Endothelial cell (in vitro differentiated cells): ENCODE measurements around a stretch of chr9.

DNA sequence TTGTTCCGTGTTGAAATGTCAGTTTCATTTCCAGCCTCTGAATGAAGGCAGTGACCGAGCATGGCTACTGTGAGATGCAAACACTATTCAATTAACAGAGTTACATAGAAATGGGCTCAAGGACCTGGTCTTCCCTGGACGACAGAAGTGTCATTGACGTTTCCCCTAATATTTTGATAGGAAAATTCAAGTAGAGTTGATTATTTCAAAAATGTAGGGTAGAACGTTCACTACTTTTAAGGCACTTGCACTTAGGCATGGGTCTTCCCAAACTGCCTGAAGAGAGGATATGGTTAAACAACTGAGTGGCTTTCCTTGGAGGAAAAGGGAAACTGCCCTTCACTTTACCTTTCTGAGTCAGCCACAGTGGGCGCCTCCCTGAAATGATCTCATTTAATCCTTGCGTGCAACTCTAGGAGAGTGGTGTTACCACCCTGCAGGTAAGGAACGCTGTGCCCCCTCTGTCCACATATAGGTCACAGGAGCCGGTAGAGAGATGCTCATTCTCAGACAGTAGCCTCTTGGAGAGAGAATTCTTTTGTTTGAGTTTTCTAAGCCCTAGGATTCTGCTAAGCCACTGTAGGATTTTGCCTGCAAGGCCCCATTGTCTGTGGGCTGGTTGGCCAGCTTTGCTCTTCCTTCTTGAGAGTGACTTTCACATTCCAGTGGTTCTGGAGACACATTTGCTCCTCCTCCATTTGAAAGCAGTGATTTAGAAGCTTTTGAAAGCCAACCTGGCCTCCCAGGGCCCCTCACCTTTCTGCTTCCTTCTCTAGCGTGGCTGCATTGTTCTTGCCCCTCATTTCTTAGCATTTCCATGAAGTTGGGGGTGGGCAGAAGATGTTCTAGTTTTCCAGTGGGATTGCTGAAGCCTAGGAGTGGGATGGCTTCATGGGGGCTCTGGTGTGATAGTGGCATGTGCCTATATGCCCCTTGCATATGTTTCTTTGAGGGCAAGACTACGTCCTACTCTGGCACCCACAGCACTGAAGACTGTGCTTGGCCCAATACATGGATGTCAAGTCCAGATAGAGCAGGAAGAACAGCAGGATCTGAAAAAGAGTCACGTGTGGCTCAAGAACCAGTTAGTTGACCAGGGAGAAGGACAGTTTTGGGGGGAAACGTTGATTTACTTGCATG is 110.2 kb upstream of the CTSL start:
- PRO-cap = no peak

GRCh38 chr9:87713276-87714009 is 12.5 kb upstream of the CTSL start:
- PRO-cap = unidirectional peak, plus-strand start at chr9:87713625

GRCh38 chr9:88077760-88078281 is 60.5 kb downstream of the SPATA31C2 start:
- PRO-cap = no peak

- PRO-cap = no peak
These were observed 19.5 kb downstream of the SPATA31C2 start for GRCh38 chr9:88118846-88119152.

- PRO-cap = no peak
These were observed 1.3 kb downstream of the SPIN1 start for GRCh38 chr9:88389448-88390003.

- PRO-cap = no peak
These were observed 1.1 kb downstream of the NXNL2 start for GRCh38 chr9:88535919-88536536.

DNA sequence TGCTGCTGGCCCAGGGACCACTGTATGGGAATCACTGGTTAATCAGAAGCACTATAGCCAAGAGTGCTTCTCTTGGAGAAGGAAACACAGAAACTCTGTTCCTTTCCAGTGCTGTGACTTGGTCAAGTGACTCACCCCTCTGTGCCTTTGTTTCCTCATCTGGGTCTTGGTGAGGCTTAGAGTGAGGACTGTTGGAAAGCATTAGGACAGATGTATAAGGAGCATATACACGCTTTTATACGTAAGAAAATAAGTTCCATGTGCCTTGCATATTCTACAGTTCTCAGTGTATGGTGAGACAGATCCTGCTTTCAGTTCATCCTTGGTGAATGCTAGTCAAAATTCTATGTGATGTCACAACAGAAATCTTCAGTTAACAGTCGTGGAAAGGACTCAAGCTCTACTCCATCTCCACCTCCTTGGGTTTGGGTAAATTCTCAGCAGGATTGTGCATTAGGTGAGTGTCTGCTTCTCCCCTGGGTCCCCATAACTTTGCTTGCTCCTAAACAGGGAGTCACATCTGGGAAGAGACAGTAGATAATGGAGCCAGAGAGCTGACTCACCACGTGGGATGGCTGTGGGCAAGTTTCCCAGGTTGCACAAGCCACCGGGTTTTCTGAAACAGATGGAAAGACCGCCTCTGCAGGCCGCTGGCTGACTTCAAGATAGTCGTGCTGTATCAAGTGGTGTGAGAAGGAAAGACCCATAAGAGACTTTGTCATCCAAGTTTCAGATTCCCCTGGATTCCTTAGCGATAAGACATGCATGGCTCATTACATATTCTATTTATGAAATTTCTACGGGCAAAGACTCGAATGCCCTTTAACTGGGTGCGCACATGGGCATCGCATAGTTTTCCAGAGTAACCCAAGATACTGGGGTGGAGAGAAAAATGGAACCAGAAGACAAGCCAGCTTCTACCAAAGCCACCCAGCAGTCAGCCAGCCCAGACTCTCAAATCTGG is 117.1 kb downstream of the NXNL2 start:
- PRO-cap = no peak

- PRO-cap = no peak
These were observed 58.5 kb upstream of the S1PR3 start for GRCh38 chr9:88932733-88933200.

GRCh38 chr9:88978015-88978400 is 13.3 kb upstream of the S1PR3 start:
- PRO-cap = unidirectional peak, minus-strand start at chr9:88978123

DNA sequence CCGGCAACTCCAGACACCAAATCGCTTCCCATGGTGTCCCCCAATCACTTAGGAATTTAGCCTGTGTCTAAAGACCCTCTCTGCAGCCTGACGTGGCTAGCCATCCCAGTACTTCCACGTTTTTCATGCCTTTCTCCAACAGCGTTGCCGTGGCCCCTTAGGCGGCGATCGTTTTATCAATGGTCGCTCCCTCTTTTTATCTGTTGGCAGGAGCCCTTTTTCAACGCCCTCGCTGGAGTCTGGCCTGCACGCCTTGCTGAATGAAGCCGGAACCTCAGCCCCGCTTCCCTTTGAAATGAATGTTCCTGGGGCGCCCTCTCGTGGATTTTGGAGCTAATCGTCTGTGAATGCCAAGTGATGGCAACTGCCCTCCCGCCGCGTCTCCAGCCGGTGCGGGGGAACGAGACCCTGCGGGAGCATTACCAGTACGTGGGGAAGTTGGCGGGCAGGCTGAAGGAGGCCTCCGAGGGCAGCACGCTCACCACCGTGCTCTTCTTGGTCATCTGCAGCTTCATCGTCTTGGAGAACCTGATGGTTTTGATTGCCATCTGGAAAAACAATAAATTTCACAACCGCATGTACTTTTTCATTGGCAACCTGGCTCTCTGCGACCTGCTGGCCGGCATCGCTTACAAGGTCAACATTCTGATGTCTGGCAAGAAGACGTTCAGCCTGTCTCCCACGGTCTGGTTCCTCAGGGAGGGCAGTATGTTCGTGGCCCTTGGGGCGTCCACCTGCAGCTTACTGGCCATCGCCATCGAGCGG is 9.8 kb downstream of the S1PR3 start:
- PRO-cap = no peak

DNA sequence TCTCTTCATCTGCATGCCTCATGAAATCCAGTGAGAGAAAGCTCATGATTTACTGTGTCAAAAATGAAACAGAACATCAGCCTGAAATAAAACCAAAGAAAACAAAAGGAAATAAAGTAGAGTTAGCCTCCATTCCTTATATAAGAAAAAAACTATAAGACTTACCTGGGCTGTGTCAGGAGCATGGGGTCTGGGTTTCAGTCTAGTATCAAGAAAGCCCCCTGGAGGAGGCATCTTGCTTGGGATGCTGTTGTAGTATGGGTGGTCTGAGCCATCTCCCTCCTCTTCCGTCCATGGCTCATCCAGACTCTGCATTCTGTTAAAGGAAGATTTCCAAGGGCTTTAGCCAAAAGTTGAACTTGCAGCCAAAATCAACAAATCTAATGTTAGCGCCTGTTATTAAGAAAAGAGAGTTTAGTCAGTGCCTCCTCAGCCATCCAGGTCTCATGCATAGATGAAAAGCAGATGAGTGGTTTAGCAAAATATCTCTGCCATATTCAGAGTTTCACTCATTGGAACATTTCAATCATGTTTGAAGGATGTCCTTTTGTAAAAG is 55.5 kb downstream of the S1PR3 start:
- PRO-cap = no peak

- PRO-cap = no peak
These were observed 2.6 kb downstream of the SHC3 start for GRCh38 chr9:89176066-89176329.

GRCh38 chr9:89362892-89363257 is 44.6 kb downstream of the SECISBP2 start:
- PRO-cap = no peak

DNA sequence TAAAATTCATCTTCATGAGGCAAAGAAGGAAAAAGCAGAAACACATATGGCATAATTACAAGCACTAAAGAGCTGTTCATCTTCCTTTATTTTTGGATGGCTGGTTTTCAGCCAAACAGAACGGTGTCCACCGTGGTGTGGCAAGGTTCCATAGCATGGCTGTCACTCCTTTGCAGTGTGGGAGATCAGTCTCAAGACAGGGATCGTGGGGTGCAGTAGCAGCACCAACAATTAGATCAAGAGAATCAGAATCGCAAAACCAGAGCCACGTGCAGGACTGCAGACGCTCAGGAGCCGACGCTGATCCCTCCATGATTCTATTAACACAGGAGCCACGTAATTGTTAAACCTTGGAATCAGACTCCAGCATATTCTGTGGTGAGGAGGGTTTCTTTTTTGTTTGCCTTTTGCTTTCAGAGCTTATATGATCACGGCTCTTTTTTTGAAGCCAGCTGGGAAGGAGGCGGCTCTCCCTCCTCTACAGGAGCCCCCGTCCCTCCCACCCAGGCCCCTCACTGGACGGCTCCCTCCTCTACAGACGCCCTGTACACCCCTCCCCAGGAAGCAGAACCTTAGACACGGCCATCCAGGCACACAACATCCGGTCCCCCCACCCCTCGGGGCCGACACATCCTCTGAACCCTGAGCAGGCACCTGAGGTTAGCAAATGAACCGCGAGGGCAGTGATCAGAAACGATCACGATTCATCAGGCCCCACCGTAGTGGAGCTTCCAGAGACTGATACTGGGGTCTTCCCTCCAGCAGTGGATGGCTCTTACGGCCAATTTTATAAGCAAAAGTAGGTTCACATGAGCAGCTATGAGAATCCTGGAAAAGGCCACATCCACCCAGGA is 79.2 kb downstream of the SEMA4D start:
- PRO-cap = no peak

GRCh38 chr9:89443352-89443778 is 54.5 kb downstream of the SEMA4D start:
- PRO-cap = no peak

DNA sequence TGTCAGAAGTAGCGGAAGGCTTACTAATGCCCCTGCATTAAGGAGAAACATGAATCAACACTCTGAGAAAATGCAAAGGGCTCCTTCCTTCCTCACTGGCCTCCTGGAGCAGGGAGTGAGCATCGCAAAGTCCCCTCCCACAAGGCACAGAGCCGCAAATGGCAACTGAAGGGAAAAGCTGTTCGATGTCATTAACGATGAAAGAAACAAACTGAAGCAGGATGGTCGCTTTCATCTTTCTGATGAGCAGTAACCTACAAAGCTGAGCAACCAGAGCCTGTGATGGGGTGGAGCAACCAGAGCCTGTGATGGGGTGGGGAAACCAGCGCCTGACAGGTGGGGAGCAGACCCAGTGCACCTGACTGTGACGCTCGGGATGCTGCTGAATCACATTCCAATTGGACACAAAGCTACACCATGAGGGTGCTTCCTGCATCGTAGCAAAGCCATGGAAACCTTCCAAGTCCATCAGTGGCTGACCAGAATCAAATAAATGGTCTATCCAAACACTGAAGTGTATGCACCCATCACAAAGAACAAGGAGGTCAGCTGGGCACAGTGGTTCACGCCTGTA is 40.9 kb downstream of the SEMA4D start:
- PRO-cap = no peak

- PRO-cap = no peak
These were observed 446 bp downstream of the GADD45G start for GRCh38 chr9:89605291-89605624.

DNA sequence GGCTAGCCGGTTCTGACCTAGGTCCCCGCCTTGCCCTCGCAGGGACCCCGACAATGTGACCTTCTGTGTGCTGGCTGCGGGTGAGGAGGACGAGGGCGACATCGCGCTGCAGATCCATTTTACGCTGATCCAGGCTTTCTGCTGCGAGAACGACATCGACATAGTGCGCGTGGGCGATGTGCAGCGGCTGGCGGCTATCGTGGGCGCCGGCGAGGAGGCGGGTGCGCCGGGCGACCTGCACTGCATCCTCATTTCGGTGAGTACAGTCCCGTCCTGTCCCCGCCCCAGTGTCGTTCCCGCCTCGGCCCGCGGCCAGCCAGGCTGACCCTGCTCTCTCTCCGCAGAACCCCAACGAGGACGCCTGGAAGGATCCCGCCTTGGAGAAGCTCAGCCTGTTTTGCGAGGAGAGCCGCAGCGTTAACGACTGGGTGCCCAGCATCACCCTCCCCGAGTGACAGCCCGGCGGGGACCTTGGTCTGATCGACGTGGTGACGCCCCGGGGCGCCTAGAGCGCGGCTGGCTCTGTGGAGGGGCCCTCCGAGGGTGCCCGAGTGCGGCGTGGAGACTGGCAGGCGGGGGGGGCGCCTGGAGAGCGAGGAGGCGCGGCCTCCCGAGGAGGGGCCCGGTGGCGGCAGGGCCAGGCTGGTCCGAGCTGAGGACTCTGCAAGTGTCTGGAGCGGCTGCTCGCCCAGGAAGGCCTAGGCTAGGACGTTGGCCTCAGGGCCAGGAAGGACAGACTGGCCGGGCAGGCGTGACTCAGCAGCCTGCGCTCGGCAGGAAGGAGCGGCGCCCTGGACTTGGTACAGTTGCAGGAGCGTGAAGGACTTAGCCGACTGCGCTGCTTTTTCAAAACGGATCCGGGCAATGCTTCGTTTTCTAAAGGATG is 1.1 kb downstream of the GADD45G start:
- PRO-cap = bidirectional peak, plus-strand start at position 347 of the sequence, minus-strand start at position 289 of the sequence; bidirectional peak, plus-strand start at position 754 of the sequence, minus-strand start at position 673 of the sequence

- PRO-cap = no peak
These were observed 13.1 kb downstream of the GADD45G start for GRCh38 chr9:89617824-89618378.

- PRO-cap = no peak
These were observed 57.9 kb downstream of the GADD45G start for GRCh38 chr9:89662658-89663252.